Suprapubic skin (tissue), 4 donors: ENCODE data around the genes LRBA and FHIP1A.

DNA sequence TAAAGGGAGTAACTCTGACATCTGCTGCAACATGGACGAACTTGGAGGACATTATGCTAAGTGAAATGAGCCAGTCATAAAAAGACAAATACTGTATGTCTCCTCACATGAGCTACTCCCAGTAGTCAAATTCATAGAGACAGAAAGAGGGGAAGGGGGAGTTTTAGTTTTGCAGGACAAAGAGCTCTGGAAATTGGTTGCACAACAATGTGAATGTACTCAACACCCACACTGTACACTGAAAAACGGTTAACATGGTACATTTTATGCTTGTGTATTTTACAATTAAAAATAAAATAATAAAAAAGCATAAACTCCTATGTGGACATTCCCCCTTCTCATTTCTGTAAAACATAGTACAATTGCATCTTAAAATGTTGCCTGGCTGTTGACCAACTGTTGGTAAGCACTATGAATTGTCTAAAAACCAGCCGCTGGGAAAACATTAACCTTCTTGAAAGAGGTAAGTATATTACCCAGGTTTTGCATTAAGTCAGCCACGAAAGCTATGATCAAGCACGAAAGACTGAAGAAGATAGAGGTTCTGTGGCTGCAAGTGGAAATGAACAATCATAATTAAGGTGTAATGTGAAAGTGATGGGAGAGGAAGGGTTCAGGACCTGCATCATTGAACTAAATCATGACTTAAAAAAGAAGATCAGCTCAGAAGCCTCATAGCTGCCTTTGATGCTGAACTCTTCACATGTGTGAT, 341.2 kb downstream of the NR3C2 start:
- PRO-cap: no peak
- RAMPAGE, long total RNA, 4 experiments: start-site peak on the plus strand in 1 of 4 experiments, centred at position 392 of the sequence, 6 reads per replicate

DNA sequence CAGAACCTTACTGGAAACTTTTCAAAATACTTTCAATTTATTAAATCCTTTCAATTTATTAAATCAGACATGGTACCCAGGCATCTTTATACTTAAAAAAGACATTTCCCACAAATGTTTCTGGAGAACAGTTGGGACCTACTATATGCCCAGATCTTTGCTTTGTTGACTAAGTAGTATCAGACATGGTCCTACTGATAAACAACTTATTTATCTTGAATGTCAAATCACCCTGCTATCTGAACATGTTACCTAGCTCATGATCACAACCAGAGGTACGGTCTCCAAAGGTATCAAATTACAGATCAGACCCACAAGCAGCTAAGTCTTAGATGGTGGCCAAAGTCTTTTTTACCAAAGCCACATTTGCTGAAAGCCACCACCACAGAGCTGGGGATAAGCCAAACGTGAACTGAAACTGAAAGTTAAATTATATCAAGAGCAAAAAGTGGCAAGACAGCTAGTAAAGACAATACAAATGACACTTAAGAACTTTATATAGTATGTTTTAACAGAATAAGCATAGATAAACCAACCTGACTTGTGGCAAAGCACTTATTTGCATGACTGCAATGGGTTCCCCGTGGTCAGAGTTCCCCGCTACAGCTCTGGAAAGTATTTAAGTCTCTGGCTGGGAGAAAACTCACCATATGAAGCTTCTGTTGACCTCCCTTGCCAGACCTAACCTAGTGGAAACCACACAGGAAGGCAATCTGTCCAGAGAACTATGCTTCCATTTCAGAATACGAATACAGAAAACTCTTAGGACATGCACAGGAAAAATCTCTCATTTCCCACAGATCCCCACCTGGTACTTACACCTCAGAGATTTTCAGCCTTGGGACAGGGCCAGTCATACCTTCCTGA, 225.4 kb downstream of the NR3C2 start:
- PRO-cap: no peak
- RAMPAGE, long total RNA, 4 experiments: no peak in any of the 4 experiments

DNA sequence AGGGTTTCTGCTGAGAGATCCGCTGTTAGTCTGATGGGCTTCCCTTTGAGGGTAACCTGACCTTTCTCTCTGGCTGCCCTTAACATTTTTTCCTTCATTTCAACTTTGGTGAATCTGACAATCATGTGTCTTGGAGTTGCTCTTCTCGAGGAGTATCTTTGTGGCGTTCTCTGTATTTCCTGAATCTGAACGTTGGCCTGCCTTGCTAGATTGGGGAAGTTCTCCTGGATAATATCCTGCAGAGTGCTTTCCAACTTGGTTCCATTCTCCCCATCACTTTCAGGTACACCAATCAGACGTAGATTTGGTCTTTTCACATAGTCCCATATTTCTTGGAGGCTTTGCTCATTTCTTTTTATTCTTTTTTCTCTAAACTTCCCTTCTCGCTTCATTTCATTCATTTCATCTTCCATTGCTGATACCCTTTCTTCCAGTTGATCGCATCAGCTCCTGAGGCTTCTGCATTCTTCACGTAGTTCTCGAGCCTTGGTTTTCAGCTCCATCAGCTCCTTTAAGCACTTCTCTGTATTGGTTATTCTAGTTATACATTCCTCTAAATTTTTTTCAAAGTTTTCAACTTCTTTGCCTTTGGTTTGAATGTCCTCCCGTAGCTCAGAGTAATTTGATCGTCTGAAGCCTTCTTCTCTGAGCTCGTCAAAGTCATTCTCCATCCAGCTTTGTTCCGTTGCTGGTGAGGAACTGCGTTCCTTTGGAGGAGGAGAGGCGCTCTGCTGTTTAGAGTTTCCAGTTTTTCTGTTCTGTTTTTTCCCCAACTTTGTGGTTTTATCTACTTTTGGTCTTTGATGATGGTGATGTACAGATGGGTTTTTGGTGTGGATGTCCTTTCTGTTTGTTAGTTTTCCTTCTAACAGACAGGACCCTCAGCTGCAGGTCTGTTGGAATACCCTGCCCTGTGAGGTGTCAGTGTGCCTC, 119.7 kb downstream of the NR3C2 start:
- PRO-cap: no peak
- RAMPAGE, long total RNA, 4 experiments: no peak in any of the 4 experiments

DNA sequence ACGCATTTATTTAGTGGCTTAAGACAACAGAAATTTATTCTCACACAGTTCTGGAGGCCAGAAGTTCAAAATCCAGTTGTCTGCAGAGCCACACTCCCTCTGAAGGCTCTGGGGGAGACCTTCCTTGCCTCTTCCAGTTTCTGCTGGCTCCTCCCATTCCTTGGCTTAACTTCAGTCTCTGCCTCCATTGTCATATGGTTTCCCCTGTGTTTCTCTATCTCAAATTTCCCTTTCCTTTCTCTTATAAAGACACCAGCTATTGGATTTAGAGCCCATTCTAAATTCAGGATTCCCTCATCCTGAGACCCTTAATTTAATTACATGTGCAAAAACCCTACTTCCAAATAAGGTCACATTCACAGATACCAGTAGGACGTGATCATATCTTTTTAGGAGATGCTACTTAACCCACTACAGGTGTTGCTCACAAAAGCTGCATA, 44.3 kb downstream of the NR3C2 start:
- PRO-cap: no peak
- RAMPAGE, long total RNA, 4 experiments: no peak in any of the 4 experiments

GRCh38 chr4:148441286-148441826, 858 bp downstream of the NR3C2 start:
- PRO-cap: no peak
- RAMPAGE, long total RNA, 4 experiments: no peak in any of the 4 experiments

DNA sequence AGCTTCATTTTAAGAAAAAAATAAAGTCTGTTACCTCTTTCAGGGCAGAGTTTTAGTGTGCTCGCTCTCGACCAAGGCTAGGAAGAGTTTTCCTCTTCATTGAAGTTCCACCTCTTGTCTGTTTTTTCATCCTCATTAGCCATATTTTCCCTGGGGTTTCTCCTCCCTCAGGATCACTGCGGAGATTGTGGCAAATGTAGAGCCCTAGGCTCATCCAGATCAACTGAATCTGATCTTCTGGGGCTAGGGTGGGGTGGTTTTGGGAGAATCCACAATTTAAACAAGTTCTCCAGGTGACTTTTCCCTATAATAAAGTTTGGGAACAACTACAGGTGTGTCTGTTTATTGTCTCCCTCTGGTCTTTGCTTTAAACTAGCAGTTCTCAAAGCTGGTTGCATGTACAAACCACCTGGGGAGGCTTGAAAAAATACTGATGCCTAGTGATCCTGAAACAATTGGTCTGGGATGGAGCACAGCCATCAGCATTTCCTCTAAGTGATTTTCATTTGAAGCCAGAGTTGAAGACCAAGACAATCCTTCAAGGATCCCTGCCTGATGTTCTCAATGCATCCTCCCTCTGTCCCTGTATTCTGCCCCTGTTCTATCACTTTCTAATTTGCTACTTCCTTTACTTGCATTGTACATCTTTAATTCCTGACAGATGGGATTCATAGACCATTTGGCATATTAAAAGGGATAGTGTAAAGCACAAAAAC, 238.2 kb upstream of the NR3C2 start:
- PRO-cap: no peak
- RAMPAGE, long total RNA, 4 experiments: no peak in any of the 4 experiments

- PRO-cap: no peak
- RAMPAGE, long total RNA, 4 experiments: no peak in any of the 4 experiments
Observed at GRCh38 chr4:150546324-150546728, 35.6 kb upstream of the MAB21L2 start.

DNA sequence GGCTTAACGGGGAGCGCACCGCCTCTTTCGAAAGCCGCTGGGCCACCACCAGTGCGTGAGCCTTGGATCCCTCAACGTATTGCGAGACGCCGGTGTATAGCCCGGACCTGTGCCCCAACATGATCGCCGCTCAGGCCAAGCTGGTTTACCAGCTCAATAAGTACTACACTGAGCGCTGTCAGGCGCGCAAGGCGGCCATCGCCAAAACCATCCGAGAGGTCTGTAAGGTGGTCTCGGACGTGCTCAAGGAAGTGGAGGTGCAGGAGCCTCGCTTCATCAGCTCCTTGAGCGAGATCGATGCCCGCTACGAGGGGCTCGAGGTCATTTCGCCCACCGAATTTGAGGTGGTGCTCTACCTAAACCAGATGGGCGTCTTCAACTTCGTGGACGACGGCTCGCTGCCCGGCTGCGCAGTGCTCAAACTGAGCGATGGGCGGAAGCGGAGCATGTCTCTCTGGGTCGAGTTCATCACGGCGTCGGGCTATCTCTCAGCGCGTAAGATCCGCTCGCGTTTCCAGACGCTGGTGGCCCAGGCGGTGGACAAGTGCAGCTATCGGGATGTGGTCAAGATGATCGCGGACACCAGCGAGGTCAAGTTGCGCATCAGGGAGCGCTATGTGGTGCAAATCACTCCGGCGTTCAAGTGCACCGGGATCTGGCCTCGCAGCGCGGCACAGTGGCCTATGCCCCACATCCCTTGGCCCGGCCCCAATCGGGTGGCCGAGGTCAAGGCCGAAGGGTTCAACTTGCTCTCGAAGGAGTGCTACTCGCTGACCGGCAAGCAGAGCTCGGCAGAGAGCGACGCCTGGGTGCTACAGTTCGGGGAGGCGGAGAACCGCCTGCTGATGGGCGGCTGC, 1.2 kb downstream of the MAB21L2 start:
- PRO-cap: no peak
- RAMPAGE, long total RNA, 4 experiments: no peak in any of the 4 experiments

DNA sequence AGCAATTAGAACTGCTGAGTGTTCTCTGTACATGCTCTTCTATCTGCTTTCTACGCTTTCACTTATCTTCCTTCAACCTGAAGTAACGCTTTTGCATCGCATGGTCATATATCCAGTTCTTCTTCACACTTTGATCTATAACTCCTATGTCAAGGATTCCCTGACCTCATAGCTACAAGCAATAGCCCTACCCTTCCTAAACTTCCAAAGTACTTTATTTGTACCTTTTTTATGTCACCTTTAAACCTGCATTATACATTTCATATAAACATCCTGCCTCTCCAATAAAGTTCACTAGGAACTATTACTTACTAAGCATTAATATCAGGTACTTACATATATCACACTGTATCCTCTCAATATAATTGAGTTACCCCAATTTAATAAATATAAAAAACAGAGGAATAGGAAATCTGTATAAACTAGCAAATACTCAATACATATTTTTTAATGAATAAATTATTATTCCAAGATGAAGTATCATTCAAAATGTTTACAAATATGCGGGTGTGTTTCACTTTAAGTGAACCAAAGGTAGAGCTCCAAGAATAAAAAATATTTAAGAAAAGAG, 67.5 kb downstream of the MAB21L2 start:
- PRO-cap: no peak
- RAMPAGE, long total RNA, 4 experiments: start-site peak on the minus strand in 1 of 4 experiments, centred at position 114 of the sequence, 9 reads per replicate

DNA sequence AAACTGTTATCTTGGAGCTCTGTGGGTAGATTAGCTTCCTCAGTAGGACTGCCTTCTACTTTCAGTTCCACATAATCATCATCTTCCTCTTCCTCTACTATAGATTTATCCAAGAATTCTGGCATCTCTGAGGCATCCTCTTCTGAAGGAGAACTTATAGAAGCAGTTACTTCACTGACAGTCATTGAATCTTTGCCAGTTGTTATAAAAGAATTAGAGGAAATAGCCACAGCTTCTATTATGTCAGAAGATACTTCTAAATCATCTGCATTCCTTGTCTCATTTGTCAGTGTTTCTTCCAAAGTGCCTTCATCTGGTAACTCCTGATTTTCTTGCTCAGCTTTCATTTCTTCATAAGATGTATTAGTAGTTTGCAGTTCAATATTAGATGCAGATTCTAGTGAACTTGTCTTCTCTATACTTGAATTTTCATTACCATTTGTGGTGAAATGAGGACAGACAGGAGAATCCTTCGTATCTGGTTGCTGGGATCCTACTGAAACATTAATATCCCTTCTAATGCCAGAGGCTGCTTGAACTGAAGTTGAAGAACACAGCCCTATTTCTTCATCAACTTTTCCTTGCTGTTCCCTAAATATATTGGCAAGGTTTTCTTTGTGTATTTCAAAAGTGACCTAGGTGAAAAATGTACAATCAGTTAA, 162.6 kb downstream of the LRBA start:
- PRO-cap: no peak
- RAMPAGE, long total RNA, 4 experiments: no peak in any of the 4 experiments

DNA sequence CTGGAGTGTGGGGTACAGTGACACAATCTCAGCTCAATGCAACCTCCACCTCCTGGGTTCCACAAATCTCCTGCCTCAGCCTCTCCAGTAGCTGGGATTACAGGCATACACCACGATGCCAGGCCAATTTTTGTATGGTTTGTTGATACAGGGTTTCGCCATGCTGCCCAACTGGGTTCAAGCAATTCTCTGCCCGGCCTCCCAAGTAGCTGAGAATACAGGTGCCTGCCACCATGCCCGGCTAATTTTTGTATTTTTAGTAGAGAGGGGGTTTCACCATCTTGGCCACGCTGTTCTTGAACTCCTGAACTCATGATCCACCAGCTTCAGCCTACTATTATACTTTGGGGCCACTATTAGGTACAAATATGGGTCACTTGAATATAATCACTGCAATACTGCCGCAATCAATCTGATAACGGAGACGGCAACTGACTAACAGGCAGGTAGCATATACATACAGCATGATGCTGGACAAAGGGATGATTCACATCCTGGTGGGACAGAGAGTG, 11.1 kb downstream of the LRBA start:
- PRO-cap: no peak
- RAMPAGE, long total RNA, 4 experiments: start-site peak on the minus strand in 1 of 4 experiments, centred at position 424 of the sequence, 15 reads per replicate

GRCh38 chr4:151014872-151015508, at the start of gene LRBA:
TSS of gene LRBA (minus strand) at chr4:151015284.
- PRO-cap: bidirectional peak, plus-strand start at chr4:151015385, minus-strand start at chr4:151015284
- RAMPAGE, long total RNA, 4 experiments: start-site peak on the minus strand in 4 of 4 experiments, at chr4:151015227-151015282 at its widest, 45 to 381 reads per replicate

DNA sequence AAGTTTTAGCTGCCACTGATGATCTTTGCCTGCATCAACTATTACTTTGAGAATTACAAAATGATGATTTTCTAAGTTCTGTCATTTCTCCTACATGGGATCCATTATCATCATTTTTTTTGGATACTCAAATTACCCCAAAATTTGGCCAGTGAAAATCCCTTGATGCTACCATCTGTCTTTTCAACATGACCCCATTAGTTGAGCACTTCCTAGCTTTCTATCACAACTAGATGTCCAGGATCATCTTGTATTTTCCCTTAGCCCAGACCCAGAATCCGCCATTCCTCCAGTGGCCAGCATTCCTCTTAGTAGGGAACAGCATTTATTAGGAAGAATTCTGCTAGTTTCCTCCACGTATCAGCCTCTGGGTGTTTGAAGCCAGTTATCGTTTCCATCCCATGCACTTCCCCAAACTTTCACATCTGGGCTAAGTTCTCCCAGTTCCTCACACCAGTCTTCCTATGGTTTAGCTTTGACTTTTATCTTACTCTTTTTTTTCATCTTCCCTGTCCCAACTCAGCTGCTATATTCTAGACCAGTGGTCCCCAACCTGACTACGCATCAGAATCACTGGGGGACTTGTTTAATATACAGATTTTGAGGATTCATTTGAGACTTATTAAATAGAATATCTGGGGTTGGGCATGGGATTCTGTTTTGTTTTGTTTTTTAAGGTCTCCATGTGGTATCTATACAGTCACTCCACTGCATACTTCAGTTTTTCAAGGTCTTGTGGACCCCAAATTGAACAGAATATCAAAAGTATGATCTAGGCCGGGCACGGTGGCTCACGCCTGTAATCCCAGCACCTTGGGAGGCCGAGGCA, 53.5 kb upstream of the PRSS48 start:
- PRO-cap: no peak
- RAMPAGE, long total RNA, 4 experiments: no peak in any of the 4 experiments

DNA sequence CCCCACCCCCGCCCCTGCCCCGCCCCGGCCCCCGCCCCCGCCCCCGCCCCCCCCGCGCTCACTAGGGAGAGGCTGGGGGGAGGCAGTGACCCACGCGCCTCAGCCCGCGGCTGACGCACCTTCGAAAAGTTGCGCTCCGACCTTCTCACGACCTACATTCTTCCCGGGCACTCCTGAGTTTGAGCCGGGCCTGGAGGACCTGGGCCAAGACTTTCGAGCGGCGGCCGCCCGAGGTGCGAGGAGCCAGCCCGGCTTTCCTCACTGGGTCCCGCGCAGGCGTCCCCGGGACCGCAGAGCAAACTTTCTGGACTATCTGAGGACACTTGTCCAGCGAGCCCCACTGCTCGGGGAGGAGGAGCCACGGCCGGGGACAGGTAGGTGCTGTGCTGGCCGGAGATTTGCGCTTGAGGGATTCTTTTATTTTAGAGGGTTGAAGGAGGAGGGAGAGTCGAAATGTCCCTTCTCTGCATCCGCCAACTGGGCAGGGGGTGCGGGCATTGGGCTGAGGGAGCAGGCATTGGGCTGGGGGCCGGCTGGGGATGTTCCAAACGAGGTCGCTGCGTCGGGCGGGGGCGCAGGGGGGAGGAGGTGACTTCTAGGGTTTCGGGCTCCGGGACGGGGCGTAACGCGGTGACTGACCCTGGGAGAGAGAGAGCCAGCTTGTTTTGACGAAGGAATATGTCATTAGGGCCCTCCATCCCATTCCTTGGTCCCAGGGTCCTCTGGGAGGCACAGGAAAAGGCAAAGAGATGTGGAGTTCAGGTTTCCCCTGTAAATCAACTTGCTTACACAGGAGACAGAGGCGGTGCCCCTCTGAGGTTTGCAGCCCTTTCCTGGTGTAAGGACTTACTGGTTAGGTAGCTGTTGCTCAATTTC, at the start of gene FHIP1A:
TSS of gene FHIP1A (plus strand) at position 85 of the 876 bp plus-strand sequence.
- PRO-cap: bidirectional peak, plus-strand start at position 85 of the sequence, minus-strand start outside the sequence; bidirectional peak, plus-strand start outside the sequence, minus-strand start at position 724 of the sequence
- RAMPAGE, long total RNA, 4 experiments: start-site peak on the plus strand in 3 of 4 experiments, centred at positions 132 to 148 of the sequence, 591 to 779 reads per replicate

GRCh38 chr4:151602414-151602770, 158.4 kb downstream of the GATB start:
- PRO-cap: no peak
- RAMPAGE, long total RNA, 4 experiments: no peak in any of the 4 experiments

- PRO-cap: no peak
- RAMPAGE, long total RNA, 4 experiments: no peak in any of the 4 experiments
Observed at GRCh38 chr4:151649325-151650358, 111.2 kb downstream of the GATB start.

DNA sequence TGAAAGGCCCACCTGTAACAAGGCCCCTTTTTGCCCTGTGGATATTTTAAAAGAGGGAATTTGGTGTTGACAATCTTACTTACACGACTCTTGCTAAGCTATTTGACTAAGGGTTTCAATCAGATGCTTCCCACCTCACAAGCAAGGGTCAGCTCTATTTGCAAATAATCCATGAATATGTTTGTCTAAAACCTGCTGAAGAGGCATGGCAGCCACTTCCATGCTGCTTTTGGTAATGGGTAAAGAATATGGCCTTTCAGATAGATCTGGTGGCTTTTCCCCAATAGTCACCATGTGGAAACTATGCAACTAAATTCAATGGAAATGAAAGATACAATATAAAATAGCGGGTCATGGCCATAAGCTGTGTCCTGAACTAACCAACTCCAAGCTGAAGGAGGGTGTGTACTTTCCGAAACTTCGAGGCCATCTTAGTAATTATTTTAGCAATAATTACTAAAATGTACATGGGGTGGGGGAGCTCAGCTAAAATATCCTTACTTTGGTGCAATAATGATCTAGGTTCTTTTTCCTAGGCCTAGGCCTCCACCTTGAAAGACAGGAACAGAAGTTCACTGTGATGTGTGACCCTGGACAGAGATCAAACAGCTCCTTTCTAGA, 92.7 kb downstream of the GATB start:
- PRO-cap: no peak
- RAMPAGE, long total RNA, 4 experiments: no peak in any of the 4 experiments

DNA sequence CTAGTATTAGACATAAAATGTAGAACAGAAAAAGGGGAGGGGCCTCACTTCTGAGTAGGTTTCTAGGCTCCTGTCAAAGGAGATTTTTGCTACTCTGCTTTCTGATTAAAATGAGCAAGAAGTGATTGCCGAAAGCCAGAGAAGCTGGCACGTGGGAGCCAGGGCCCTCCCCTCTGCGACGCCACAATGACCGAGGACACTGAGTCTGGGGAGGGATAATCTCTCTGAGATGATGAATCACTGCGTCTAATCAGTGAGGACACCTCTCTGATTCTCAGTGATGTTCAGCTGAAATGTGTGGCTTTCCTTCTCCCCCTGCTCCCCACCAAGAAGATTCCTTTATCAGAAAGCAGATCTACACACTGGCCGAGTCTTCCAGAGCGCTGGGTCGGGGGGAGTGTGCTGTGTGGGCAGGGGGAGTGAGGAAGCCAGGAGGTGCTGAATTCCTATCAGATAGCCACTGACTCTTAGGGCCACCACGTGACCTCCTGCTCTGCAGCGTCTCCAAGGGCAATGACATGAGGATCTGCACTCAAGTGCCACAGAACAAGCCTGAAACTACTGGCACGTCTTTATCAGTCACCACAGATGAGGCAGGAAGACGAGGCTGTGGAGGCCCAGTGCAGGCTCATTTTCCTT, 89.3 kb downstream of the GATB start:
- PRO-cap: no peak
- RAMPAGE, long total RNA, 4 experiments: no peak in any of the 4 experiments

GRCh38 chr4:151686998-151687757, 73.6 kb downstream of the GATB start:
- PRO-cap: no peak
- RAMPAGE, long total RNA, 4 experiments: start-site peak on the minus strand in 2 of 4 experiments, at chr4:151687061-151687179 at its widest, 11 to 15 reads per replicate

- PRO-cap: no peak
- RAMPAGE, long total RNA, 4 experiments: no peak in any of the 4 experiments
Observed at GRCh38 chr4:151691507-151692258, 69.1 kb downstream of the GATB start.